Tongue (tissue), 2 donors: ENCODE measurements around a stretch of chr10.

DNA sequence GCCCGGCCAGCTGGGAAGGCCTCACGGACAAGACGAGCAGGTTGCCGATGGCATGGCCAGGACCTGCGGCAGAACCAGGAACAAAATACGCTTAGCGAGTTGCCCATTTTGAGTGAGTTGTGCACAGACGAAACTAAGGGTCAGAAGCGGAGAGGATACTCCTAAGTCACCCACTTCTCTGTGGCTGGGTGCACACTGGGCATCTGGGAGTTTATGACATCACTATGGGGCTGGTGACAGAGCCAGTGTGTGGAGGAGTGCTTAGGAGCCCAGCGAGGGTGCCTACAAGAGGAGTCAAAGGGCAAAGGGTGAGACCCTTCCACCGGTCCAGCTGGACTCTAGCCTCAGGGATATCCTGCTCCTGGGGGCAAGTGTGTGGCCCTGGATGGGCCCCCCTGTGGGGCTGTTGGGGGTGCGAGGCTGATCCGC lies 44.9 kb downstream of the ZEB1 start:
- RAMPAGE, long total RNA, result no peak

GRCh38 chr10:31427106-31427305 lies 108.0 kb downstream of the ZEB1 start:
- RAMPAGE, long total RNA, result no peak

DNA sequence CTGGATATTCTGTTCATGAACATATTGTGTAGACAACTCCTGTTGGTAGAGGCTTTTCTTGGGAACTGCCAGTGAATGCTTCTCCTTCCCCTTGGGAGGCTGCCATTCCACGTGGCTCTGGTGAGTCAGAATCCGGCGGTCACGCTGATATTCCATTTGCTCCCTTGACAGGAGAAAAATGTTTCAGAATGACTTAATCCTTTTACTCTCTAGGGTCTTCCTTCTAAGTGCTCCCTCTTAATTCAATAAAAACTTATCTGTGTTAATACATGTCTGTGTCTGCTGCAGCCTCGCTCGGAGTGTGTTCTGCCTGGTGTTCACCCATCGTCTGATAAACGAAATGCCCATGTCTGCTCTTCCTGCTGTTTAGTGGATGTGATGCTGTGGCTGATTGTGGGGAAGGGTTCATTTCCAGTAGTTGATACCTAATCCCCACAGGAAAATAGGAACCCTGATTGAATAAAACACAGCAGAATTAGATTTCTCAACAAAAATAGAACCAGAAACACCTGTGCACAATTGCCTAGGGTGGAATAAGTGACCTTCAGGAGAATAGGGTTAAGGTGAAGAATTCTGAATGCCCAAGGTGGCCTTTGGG lies 278.5 kb downstream of the ARHGAP12 start:
- RAMPAGE, long total RNA, result no peak

DNA sequence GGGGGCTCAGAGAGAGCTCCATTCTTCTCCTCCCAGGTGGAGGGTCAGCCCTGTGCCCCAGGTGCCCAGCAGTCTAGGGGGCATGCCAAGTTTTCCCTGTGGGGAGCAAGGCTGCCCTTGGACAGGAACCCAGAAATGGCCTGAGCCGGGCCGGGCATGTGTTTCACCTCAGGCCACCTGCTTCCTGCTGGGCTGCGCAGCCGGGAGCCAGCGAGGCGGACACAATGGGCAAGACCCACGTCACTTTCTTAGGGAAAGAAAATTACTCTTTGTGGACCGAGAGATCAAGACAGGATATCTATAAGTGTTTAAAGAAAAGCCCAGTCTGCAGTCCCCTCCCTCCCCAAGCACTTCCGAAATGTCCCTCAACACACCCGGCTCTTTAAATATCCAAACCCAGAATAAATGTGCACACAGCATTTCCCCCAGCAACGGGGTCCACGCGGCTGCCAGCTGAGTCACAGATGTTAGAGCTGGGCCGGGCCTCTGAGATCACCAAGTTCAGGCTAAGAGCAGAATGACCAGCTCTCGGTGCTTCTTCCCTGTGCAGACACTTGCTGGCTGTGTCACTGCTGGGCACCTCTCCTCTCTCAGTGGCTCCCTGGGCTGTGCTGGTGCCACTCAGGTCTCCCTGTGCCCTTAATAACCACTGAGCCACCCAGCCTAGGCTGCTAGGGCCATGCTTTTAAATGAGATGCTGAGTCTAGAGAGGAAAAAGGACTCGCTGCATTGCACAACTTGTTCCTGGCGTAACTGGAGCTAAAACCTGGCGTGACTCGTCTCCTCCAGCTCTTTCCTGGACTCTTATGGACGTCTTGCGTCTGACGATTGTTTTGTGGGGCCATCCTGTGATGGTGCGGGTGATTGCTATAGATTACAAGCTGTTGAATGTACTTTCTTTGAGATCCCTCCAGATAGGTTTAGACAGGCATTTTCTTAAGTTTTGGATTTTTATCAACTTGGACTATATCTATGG lies 230.8 kb downstream of the ARHGAP12 start:
- RAMPAGE, long total RNA, result no peak

GRCh38 chr10:31700061-31700684 lies 228.5 kb downstream of the ARHGAP12 start:
- RAMPAGE, long total RNA, result no peak

DNA sequence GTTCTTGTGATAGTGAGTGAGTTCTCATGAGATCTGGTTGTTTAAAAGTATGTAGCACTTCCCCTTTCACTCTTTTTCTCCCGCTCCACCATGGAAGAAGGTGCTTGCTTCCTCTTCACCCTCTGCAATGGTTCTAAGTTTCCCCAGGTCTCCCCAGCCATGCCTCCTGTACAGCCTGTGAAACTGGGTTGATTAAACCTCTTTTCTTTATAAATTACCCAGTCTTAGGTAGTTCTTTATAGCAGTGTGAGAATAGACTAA lies 226.5 kb downstream of the ARHGAP12 start:
- RAMPAGE, long total RNA, result no peak

GRCh38 chr10:31759661-31760243 lies 168.9 kb downstream of the ARHGAP12 start:
- RAMPAGE, long total RNA, result no peak

DNA sequence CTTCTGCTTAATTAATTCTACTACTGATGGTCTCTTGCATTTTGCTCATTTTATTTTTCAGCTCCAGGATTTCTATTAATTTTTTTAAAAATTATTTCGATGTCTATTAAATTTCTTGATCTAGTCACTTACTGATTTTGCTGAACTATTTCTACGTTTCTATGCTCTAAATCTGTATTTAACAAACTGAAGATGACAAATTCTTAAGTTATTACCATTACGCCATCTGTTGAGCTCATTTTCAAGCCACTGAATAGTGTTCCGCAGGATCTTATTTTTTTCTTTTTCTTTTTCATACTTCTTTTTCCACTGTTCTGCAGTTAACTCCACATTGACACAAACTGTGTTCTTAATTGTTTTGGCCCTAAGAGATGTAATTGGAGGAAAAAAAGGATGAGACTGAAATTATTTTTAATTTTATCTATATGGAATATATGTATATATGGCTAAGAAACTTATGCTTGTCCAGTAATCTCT lies 21.7 kb downstream of the KIF5B start:
- RAMPAGE, long total RNA, result no peak

DNA sequence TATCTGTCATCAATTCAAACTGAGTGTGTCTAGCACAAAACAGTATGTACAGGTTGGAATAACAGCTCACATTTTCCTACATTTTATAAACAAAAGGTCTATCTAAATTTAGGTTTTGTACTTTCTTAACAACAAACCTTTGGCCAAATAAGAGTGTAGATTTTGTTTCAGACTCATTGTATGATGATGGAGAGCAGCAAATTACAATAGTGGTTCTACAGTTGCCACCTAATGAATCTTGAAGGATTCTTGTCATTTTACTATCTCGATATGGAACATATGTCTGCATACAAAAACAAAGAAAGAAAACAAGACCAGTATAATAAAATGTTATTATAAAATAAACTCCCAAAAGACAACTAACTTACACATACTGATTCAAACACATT lies 20.8 kb downstream of the KIF5B start:
- RAMPAGE, long total RNA, result no peak

GRCh38 chr10:32308229-32308501 lies 38.8 kb downstream of the EPC1 start:
- RAMPAGE, long total RNA, result no peak

- RAMPAGE, long total RNA, result no peak
These were observed 13.3 kb downstream of the CCDC7 start for GRCh38 chr10:32459308-32459558.

DNA sequence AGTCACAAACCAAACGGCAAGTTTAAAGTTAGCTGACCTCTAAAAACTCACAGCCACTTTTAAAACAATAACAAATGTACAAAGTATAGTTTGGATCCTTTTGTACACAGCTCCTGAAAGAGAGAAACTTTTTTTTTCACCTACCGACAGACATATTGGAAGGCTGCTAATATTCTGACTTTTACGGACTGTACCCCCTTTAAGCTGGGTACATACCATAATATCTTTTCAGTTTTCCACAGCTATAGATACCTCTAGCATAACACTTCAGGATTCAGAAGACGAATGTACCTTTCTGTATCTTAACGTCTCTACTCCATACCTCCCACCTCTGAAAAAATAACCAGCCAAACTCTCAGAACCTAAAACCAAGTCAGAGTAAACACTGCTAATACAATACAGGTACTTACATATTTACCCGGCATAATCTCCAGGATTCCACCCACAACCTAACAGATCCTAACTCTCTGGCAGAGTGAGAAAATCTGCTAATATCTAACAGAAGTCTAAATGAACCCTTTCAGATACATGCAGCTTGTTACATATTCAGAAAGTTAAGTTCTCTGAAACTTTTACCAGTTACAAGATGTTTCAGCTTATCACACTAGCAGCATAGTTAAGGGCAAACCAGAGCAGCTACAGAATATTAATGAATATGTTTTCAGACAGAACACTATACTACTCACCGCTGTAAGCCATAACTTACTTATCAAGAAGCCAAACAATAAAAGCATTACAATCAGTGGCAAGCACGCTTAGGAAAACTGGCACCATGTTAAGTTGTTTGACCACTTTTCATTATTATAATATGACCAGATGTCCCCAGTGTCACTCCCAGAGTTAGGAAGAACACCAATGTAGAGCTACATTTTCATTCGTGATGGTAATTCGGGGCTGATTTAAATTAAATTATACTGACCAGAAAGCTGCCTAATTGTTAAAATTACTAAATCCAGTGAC lies 2.9 kb downstream of the ITGB1 start:
- RAMPAGE, long total RNA, result no peak

DNA sequence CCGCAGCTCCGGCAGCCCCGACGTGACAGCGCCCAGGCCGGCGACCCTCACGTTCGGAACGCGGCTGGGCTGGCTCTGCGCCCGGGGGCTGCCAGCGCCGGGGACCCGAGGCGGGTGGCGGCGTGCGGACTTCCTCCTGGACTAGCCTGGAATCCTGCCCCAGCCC lies 328 bp downstream of the ITGB1 start:
- RAMPAGE, long total RNA, result no peak

GRCh38 chr10:32972350-32972867 lies 14.4 kb upstream of the ITGB1 start:
- RAMPAGE, long total RNA, result no peak

- RAMPAGE, long total RNA, result no peak
These were observed 52.0 kb upstream of the ITGB1 start for GRCh38 chr10:33009823-33010598.

DNA sequence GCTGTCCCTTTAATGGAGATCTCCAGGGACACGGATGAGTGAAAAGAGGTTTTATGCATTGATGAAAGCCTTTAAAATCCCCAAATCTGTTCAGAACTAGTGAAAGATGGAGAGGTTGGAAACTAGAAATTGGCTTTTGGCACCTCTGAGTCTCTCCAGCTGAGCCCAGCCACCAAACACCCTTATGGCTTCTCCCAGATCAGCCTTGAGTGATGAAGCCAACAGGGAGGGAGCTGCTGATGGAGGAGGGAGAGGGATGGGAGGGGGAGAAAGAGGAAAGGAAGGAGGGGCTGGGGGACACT lies 184.0 kb upstream of the ITGB1 start:
- RAMPAGE, long total RNA, result no peak

DNA sequence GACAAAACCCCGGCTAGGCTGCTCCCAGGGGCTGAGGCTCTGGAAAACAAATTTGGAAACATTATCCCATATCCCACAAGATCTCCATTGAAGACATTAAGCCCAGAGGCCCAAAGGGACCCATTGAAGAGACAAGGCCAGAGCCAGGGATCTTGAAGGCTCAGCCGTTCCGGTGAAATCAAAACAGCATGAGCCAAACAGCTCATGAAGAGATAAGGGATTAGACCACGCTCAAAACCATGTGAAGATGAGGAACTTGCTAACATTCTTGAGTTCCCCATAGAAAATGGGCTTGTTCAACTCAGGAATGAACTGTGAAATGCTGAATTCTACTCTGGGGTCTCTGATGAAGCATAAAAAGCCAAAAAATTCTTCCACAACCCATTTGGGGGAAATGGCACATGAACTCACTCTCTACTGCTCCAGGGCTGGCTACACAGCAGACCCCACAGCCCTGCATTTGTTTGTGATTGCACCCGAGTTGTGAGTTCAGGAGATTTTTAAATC lies 184.4 kb upstream of the ITGB1 start:
- RAMPAGE, long total RNA, result no peak

GRCh38 chr10:33260867-33261183 lies 73.6 kb downstream of the NRP1 start:
- RAMPAGE, long total RNA, result no peak

- RAMPAGE, long total RNA, result no peak
These were observed 2.2 kb upstream of the NRP1 start for GRCh38 chr10:33336516-33337300.

GRCh38 chr10:33661701-33662327 lies 327.3 kb upstream of the NRP1 start:
- RAMPAGE, long total RNA, result no peak